A172 (cell line): ENCODE measurements around a stretch of chr10.

- RAMPAGE, long total RNA = no peak
Measured at GRCh38 chr10:20531190-20532015, 365.7 kb downstream of the NEBL start.

DNA sequence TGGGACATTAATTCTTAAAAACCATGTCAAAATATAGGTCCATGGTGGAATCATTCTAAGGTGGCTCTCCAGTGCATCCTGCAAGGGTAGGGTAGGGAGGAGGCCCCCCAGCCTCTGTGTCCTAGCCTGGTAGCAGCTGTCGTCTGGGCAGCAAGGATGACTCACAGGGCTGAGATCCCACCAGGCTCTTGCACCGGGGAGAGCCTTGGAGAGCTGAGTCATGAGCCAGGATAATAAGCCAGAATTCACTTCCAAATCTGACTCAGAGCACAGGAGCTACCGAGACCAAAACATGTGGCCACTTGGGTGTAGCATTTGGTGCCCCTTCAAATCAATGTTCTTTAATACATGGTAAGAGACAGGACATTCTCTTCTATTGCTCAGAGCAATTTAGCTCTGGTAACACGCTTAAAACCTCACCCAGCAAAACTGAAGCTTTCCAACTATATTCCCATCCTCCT is 298.5 kb downstream of the NEBL start:
- RAMPAGE, long total RNA = no peak

DNA sequence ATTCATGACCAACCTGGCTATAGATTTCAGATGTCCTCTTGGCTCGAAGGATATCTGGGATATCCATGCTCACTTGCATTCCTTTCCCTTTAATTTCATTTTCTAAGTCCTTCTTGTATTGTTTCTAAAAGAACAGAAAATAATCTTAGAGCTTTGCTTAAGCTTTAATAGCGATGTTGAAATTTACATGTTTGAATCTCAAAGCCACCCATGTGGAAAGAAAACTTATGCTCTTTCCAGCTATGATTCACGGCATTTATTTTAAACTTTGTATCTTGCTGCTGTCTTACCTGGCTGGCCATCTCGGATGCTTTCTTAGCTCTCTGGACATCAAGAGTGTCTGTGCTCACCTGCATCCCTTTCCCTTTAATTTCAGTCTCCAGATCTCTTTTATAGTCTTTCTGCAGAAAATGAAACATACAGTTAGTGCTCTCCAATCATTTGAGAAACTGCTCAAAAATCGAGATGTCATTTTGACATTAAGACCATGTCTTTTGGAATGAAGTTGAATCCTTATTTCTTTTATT is 65.9 kb downstream of the NEBL start:
- RAMPAGE, long total RNA = no peak

GRCh38 chr10:20891809-20892525 is 5.1 kb downstream of the NEBL start:
- RAMPAGE, long total RNA = no peak

DNA sequence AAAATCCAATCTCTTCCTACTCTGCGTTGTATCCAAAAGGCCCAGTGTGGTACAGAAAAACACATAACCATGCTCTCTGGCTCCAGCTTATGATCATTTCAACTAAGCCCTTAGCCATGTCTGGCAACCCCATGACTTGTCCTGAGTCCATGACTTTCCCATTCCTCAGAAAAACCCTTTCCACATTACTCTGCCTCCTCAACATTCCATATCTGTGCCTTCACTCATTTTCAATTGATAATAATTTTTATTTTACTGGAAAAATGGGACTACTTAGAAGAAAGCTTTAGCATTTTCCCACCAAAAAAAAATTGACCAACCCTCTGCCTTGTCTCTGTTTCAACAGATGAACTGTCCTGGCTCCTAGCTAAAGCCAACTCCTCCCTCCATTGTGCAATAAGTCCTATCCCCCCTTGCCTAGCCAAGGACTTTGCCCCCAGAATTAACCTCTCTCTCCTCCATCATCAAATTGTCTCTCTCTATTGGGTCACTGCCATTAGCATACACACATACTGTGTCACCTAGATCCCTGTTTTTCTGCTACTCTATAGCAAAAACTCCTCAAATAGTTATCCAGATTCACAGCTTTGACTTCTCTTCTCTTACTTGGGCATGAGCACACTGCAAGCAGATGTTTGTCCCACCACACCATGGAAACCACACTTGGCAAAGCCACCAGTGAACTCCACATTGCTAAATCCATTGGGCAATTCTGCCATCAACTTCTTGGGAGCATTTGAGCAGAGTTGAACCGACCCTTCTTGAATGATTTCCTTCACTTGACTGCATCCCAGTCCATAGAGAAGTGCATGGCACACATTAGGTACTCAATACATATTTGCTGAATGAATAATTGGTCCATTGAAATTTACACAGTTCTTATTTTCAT is 91.3 kb upstream of the NEBL start:
- RAMPAGE, long total RNA = no peak

- RAMPAGE, long total RNA = no peak
Measured at GRCh38 chr10:21029991-21030544, 133.0 kb upstream of the NEBL start.

- RAMPAGE, long total RNA = no peak
Measured at GRCh38 chr10:21100061-21100776, 203.1 kb upstream of the NEBL start.

GRCh38 chr10:21172017-21172784 is 275.1 kb upstream of the NEBL start:
- RAMPAGE, long total RNA = no peak

GRCh38 chr10:21172785-21173389 is 275.8 kb upstream of the NEBL start:
- RAMPAGE, long total RNA = no peak

DNA sequence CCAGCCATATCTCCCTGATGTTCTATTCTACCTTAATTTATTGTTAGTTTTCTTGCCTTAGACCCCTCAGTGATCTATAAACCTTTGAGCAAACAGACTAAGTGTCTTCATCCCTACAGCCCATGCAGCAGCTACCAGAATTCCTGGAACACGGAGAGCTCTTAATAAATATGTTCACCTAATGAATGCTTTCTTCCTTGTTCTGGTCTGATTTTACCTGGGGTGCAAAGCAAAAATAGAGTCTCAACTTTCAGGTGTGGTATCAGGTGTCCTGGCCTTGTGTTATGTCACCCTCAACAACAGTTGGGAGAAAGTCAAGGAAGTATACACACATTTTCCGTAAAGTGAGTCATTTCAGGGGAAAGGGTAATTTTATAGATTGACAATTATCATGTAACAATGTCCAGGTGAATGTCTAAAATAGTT is 287.6 kb downstream of the SKIDA1 start:
- RAMPAGE, long total RNA = no peak

GRCh38 chr10:21527715-21528728 is 2.5 kb upstream of the SKIDA1 start:
- RAMPAGE, long total RNA = no peak

DNA sequence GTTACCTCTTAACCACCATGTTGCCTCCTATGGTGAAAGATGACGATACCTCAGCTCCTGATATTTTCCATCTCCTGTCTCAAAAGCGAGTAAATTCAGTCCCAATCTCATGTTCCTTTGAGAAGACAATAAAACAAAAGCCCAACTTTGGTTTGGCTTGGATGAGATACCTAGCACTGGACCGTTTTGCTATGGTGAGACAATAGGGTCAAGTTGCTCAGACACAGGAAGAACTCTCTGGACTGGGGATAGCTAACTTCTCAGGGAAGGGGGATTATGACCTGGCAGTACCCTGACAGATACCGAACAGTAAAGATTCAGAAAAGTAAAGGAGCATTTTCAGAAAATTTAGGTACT is 10.1 kb downstream of the MLLT10 start:
- RAMPAGE, long total RNA = no peak

DNA sequence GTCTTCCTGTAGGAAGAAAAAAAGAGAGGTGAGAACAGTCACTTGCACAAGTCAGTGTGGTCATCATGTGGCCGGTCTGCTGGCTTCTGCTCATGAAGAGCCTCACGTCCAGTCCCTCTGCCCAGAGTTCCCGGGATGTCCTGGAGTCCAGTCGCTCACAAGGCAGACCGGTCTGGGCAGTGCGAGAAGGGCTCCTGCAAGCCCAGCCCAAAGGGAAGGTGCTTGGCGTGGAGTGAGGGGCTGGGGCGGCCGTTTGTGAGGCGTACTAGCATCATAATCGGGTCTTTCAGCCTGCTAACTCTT is 222.7 kb downstream of the MLLT10 start:
- RAMPAGE, long total RNA = no peak

DNA sequence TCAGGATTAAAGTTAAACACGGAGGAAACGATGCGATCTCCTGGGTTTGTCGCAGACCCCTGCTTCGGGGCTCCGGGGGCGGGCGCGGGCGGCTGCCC is 649 bp upstream of the BMI1 start:
- RAMPAGE, long total RNA = no peak

GRCh38 chr10:22506018-22506524 is 160.8 kb downstream of the SPAG6 start:
- RAMPAGE, long total RNA = no peak

- RAMPAGE, long total RNA = no peak
Measured at GRCh38 chr10:22536399-22537674, 177.5 kb downstream of the PIP4K2A start.

- RAMPAGE, long total RNA = no peak
Measured at GRCh38 chr10:22541157-22542496, 172.8 kb downstream of the PIP4K2A start.

DNA sequence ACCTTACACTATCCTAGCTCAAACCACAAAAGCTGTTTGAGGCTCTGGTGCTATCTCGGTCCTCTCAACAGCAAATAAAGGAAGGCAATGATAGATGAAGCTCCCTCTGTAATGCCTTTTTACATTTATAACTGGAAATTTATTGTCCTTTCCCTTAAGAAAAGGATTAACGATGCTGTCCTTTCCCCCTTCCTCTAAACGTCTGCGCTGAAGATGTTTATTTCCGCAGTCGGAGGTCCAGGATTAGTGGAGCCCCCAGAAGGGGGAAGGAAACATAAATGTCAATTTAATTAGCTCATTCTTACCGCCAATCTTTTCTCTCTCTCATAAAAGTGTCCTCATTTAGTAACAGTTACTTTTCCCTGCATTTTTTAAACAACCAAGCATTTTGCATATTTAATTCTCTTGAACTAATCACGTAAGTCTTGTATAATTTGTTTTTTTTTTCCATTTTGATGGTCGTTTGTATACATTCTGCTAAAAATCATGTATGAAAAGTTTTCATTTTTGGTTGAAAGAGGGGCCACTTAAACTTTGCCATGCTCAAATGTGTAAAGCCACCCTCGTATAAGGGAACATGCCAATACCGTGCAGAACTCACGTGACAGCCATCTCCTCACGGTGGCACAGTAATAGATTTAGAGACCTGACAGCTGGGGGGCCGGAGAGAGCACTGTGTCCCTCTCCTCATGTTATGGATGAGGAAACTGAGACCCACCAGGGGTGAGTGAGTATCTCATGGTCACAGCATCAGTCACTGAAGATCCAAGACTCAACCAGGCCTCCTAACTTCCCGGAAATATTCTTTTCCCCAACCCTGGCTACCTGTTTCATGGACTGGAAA is 114.4 kb downstream of the PIP4K2A start:
- RAMPAGE, long total RNA = no peak

DNA sequence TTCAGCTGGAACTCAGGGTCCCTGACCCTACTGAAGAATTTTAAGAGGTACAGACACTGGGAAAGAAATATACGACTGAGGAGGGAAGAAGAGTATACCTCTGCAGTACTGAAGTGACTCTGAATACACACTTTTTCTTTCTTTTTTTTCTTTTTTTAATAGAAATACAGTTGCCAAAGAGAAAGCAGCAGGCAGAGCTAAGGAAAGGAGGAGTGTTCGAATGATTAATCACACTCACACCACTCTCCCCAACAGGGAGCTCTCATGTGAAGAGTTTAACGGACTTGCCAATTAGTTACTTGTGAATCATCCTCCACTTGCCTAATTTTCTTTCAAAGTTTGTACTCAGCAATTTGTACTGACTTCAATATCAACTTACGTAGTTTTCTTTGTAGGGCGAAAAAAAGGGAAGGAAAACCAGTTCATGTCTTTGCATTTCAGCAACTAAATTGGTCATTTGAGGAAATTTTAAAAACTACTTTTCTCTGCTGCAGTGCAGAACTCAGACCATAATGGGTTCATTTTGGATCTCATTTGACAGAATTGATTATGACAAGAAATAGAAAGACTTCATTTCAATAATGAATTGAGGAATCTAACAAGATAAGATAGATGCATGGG is 109.2 kb downstream of the PIP4K2A start:
- RAMPAGE, long total RNA = no peak

- RAMPAGE, long total RNA = no peak
Measured at GRCh38 chr10:22618104-22618811, 96.1 kb downstream of the PIP4K2A start.